ENCODE measurements around a stretch of chr10.

GRCh38 chr10:133983-134361 is 1.3 kb upstream of the ZMYND11 start:
- PRO-cap = no peak
- RAMPAGE, long total RNA, 4 experiments = no peak in any of the 4 experiments

- PRO-cap = no peak
- RAMPAGE, long total RNA, 4 experiments = no peak in any of the 4 experiments
Measured at GRCh38 chr10:306484-307500, 171.5 kb downstream of the ZMYND11 start.

DNA sequence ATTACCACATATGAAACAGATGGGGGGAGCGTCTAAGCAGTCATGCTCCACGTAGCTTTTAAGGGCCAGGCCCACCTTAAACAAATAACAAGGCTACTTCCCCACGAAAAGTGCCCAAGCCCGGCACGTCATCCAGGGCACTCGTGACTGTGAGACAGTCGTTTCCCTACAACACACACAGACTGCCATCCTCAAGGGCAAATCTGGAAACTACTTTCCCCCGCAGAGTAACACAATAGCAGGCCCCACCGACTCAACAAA is 251.5 kb downstream of the ZMYND11 start:
- PRO-cap = no peak
- RAMPAGE, long total RNA, 4 experiments = no peak in any of the 4 experiments

- PRO-cap = no peak
- RAMPAGE, long total RNA, 4 experiments = no peak in any of the 4 experiments
Measured at GRCh38 chr10:454643-455259, 234.7 kb downstream of the DIP2C start.

DNA sequence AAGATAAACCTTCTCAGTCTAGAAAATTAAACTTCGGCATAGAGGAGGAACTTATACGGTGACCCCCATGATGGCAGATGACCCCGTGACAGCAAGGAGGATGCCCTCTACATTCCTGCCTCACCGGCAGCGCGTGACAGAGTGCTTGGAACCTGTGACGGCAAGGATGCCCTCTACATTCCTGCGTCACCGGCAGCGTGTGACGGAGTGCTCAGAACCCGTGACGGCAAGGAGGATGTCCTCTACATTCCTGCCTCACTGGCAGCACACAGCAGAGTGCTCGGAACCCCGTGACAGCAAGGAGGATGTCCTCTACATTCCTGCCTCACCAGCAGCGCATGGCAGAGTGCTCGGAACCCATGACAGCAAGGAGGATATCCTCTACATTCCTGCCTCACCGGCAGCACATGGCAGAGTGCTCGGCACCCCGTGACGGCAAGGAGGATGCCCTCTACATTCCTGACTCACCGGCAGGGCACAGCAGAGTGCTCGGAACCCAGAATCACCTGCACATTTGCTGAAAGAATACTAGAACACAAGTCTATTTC is 231.0 kb downstream of the DIP2C start:
- PRO-cap = no peak
- RAMPAGE, long total RNA, 4 experiments = no peak in any of the 4 experiments

GRCh38 chr10:561148-561688 is 128.2 kb downstream of the DIP2C start:
- PRO-cap = no peak
- RAMPAGE, long total RNA, 4 experiments = no peak in any of the 4 experiments

- PRO-cap = bidirectional peak, plus-strand start at chr10:642449, minus-strand start at chr10:642260
- RAMPAGE, long total RNA, 4 experiments = no peak in any of the 4 experiments
Measured at GRCh38 chr10:642138-642749, 47.2 kb downstream of the DIP2C start.

DNA sequence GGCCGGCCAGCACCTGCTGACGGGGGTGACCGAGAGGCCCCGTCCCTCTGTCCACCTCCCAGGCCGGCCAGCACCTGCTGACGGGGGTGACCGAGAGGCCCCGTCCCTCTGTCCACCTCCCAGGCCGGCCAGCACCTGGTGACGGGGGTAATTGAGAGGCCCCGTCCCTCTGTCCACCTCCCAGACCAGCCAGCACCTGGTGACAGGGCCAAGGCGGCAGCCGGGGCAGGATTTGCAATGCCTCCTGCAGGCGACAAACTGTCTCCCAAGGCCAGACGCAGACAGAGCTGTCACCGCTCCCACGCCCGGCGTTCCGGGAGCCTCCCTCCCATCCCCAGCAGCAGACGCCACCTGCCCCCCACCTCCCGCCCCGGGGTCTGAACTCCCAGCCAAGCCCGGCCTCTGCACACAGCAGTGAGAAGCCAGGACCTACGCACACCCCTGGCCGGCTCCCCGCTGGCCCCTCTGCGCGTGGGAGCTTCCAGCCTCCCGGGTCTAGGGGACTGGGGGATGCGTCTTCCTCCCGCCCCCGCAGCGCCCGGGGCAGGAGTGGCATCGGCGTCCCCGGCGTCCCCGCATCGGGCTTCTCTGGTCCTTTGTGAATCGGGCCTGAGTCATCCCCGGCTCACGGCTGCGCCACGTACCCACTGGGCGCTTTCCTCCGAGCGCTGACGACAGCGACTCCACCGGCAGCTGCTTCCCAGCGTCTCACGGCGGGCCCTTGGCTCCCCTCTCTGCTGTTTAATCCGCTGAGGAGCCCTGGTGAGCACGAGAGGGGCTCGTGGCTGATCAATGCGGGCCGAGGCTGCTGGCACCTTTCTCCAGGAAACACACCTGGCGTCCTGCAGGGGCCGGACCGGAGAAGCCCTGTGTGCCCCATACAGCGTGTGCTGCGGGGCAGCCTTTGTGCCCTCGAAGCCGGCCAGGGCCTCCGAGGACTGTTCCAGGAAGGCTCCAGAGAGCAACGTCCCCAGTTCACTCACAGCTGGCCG is 95.1 kb upstream of the DIP2C start:
- PRO-cap = unidirectional peak, minus-strand start at position 590 of the sequence
- RAMPAGE, long total RNA, 4 experiments = no peak in any of the 4 experiments

- PRO-cap = no peak
- RAMPAGE, long total RNA, 4 experiments = no peak in any of the 4 experiments
Measured at GRCh38 chr10:872918-873584, 58.5 kb downstream of the LARP4B start.

- PRO-cap = no peak
- RAMPAGE, long total RNA, 4 experiments = no peak in any of the 4 experiments
Measured at GRCh38 chr10:878940-879424, 52.5 kb downstream of the LARP4B start.

DNA sequence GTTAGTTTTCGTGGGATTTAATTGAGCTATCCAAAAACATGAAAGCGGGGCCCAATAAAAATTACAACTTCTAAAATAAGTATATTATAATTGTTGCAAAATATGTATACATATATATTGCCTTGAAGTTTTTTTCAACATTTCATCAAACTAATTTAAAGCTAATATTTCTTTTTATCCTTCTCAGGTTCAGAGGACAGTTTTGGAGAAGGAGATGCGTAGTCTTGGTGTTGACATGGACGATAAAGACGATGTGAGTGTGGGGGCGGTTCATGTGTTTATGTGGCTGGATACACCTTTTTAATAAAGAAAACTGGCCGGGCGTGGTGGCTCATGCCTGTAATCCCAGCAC is 11.6 kb downstream of the IDI2 start:
- PRO-cap = no peak
- RAMPAGE, long total RNA, 4 experiments = no peak in any of the 4 experiments

- PRO-cap = no peak
- RAMPAGE, long total RNA, 4 experiments = no peak in any of the 4 experiments
Measured at GRCh38 chr10:1037059-1038008, 11.6 kb downstream of the IDI1 start.

DNA sequence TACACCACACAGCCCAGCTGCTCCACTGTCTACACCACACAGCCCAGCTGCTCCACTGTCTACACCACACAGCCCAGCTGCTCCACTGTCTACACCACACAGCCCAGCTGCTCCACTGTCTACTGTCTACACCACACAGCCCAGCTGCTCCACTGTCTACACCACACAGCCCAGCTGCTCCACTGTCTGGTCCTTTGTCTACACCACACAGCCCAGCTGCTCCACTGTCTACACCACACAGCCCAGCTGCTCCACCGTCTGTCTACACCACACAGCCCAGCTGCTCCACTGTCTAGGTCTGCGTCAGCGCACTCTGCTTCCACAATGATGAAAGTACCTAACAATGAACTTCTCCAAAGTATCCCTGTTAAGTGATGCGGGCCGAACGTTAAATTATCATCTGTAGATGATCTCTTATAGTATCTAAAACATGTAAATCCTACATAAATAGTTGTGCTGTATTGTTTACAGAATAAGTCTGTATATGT is 1.5 kb downstream of the IDI1 start:
- PRO-cap = no peak
- RAMPAGE, long total RNA, 4 experiments = no peak in any of the 4 experiments

- PRO-cap = no peak
- RAMPAGE, long total RNA, 4 experiments = no peak in any of the 4 experiments
Measured at GRCh38 chr10:1159293-1160171, 103.3 kb downstream of the WDR37 start.

DNA sequence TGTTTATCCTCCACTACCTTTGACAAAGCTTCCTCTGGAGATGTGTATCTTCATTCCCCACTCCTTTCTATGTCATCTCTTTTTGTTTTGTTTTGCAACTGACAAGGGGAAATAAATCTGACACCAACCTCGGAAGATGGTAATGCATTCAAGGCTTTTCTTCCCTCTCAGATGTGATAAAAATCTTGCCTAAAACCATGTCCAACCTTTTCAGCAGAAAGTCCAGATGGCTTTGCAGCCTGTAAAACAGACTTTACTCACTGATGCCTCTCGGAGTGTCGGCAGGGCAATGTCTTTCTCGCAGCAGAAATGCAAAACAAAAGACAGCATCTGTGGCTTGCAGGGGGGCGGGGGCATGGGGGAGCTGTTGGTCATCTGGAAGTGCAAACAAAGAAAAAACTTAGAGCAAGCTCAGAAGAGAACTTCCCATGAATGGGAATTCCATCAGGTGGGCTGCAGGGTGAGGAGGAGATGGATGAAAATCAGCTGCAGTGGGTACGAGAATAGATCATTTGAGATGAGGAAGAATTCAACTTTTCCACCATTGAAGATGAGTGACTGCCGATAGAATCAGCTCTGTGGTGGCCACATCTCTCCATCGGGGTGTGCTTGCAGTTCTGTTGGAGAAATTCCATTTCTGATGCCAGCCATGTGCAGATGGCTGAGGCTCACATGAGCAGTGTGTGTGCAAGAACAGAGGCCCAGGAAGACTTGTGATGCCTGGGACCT is 237.6 kb downstream of the WDR37 start:
- PRO-cap = no peak
- RAMPAGE, long total RNA, 4 experiments = no peak in any of the 4 experiments

GRCh38 chr10:1549402-1549812 is 187.9 kb downstream of the ADARB2 start:
- PRO-cap = no peak
- RAMPAGE, long total RNA, 4 experiments = no peak in any of the 4 experiments

DNA sequence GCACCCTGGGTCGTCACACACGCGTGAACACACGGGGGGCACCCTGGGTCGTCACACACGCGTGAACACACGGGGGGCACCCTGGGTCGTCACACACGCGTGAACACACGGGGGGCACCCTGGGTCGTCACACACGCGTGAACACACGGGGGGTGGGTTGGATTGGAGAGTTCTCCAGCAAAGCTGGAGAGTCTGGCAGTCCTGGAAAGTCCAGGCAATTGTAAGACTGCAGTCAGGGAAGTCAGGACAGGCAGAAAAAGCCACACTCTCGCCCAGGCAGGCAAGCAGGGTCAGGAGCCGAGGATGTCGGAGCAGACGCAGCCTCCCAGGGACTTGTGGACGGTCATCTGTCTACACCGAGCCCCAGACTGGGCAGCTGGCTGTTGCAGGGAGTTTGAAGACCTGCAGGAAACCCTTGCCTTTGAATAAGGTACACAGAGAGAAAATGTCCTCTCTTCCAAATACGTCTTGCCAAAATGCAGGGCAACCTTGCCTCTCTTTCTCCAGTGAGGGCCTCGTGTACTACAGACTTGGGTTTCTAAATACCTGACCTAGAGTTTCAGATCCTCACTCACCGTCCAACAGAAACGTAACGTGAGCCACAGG is 176.8 kb downstream of the ADARB2 start:
- PRO-cap = no peak
- RAMPAGE, long total RNA, 4 experiments = no peak in any of the 4 experiments

DNA sequence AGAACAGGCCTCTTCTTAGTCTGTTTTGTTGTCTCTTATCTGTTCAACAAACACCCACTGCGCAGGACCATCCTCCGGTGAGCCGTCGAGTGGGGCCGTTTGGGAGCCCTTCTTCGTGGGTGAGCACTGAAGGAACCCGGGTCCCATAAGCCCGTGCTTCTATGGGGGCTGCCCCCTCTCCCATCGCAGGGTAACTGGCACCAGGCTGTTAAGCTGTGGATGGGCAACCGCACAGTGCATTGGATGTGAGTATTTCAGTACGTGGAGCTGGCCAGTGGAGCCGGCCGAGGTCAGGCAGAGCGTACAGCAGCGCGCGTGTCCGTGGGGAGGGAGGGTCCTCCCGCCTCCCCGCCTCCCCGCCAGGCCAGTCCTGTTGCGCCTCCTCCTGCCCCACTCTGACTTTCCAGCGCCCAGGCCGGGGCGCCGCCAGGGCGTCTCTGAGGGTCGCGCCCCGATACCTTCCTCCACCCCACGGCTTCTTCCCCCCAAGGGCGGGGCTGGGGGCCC is 1.1 kb upstream of the PFKP start:
- PRO-cap = unidirectional peak, plus-strand start at position 274 of the sequence; unidirectional peak, plus-strand start at position 398 of the sequence
- RAMPAGE, long total RNA, 4 experiments = no peak in any of the 4 experiments

DNA sequence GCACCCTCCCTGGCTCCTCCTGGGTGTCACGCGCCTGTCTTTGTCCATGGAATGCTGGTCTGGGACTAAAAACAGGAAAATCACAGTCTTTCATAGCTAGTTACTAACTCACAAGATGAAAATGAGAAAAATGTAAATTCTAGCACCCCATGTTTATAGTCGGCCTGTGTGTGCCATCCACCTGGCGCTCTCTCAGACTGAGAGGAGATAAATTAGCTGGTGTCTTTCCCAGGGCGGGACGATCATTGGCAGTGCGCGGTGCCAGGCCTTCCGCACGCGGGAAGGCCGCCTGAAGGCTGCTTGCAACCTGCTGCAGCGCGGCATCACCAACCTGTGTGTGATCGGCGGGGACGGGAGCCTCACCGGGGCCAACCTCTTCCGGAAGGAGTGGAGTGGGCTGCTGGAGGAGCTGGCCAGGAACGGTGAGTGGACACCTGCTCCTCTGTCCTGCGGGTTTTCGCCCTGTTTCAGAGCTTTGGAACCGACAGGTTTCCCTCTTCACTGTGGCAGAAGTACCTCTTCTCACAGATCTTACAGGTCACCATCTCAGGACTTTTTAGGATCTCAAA is 33.9 kb downstream of the PFKP start:
- PRO-cap = no peak
- RAMPAGE, long total RNA, 4 experiments = no peak in any of the 4 experiments

- PRO-cap = unidirectional peak, plus-strand start at chr10:3172274
- RAMPAGE, long total RNA, 4 experiments = no peak in any of the 4 experiments
Measured at GRCh38 chr10:3171954-3172616, 497 bp downstream of the PITRM1 start.

Data from Peyer's patch (tissue), 4 donors.